AG04450 (cell line): ENCODE data around the genes SMPD4, CCDC115 and POTEJ.

GRCh38 chr2:127733606-127734117 is 32.4 kb downstream of the SFT2D3 start:
- CAGE, long polyA plus RNA, result no peak
- RRBS, result no CpG with 5 or more reads among the region's 5 CpGs

- CAGE, long polyA plus RNA, result no peak
- RRBS, result no CpG with 5 or more reads among the region's 9 CpGs
These were observed 47.9 kb downstream of the WDR33 start for GRCh38 chr2:127762907-127763632.

DNA sequence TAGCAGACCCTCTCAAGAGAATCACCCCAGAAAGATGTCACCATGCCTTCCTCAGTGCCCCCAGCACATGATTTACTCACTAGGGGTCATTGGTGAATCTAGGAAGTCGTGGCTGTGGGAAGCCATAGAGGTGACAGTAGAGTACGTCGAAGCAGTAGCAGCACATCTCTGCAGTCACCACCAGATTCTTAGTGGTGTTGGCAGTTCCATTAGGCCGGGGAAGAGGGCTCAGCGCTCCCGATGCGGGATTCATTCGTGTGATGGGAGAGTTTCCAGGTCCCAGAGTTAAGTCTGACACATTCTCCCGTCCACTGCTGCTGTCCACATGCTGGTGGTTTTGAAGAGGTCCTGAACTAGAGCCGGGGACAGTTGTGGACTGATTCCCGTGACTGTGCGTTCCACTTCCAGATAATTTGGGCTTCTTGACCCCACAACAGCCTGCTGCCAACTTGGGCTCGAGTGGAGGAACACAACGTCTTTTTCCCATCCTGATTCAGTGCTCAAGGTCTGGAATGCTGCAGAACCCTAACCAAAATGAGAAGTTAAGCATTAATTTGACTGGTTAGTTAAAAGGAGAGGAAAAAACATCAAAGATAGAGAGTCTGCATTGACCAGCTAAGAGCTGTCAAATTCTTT is 11.9 kb downstream of the AMMECR1L start:
- CAGE, long polyA plus RNA, result no peak
- RRBS, result no CpG with 5 or more reads among the region's 14 CpGs

GRCh38 chr2:127893393-127894019 is 7.8 kb upstream of the AMMECR1L start:
- CAGE, long polyA plus RNA, result no peak
- RRBS, result 41% methylated on average over 2 of the region's 7 CpGs

DNA sequence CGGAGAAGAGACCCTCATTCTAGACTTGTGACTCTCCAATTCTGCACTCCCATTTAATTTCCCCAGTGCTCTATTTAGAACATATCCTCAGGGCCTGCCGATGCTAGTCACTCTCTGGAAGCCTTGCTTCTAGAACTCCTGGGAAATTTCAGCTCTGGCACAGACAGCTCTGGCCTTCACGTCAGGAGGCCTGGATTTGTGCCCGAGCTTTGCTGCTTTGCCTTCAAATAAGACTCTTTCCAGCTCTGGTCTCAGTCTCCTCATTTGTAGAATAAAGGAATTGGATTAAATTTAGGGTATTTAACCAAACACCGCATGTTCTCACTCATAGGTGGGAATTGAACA is 15.9 kb upstream of the AMMECR1L start:
- CAGE, long polyA plus RNA, result no peak
- RRBS, result no CpG with 5 or more reads among the region's 5 CpGs

- CAGE, long polyA plus RNA, result no peak
- RRBS, result no CpG with 5 or more reads among the region's 41 CpGs
These were observed 50.8 kb downstream of the HS6ST1 start for GRCh38 chr2:128267711-128268464.

DNA sequence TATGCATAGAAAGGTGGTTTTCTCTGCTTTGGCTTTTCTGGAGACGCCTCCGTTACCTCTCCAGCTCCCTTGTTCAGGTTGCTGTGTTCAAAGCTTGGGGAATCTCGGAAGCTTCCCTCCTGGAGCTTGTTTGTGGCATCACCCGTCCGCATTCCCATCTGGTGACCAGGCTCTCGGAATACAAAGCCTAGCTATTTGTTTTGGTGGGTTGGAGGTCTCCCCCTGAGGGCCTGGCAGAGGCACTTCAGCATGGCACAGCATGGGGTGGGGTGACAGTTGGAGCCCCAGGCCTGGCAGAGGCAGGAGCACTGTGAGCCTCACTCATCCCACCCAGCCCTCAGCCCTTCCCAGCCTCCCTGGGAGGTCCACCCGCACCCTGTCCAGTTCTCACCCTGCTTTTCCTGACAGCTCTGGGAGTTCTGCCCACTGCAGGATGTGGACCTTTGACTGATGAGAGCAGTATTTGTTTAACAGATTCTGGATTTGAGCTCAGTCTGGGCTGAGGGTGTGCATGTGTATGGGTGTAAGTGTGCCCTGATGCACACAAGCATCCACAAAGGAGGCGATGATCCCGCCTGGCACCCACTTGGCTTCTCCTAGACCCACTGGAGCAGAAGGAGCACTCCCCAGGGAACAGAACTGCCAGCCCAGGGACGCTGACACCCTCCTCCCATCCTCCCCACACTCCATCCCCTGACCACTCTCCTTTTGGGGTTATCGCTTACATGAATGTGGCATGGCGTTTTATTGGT is 107.4 kb upstream of the HS6ST1 start:
- CAGE, long polyA plus RNA, result no peak
- RRBS, result no CpG with 5 or more reads among the region's 12 CpGs

DNA sequence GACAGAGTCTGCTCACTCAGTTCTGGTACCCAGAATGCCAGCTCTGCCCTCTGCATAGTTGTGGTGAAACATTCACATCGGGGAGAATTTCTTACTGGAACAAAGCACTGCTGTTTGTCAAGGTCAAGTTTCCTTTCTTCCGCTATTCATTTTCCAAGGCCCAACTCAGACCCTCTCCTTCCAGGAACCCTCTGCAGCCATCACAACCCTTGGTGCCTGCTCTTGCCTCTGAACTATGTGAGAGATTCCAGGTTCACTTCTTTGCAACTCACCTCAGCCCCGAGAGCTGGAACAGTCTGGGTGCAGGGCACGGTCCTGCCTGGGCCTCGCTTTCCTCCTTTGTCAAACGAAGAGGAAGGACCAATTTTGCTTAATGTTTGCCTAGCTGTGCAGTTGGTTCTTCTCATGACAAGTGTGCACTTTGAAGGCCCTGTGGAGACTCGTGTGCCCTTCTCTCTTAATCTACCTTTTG is 669.9 kb upstream of the HS6ST1 start:
- CAGE, long polyA plus RNA, result no peak
- RRBS, result no CpG with 5 or more reads among the region's 7 CpGs

- CAGE, long polyA plus RNA, result no peak
These were observed 44.6 kb upstream of the RAB6C start for GRCh38 chr2:129934810-129935299.

DNA sequence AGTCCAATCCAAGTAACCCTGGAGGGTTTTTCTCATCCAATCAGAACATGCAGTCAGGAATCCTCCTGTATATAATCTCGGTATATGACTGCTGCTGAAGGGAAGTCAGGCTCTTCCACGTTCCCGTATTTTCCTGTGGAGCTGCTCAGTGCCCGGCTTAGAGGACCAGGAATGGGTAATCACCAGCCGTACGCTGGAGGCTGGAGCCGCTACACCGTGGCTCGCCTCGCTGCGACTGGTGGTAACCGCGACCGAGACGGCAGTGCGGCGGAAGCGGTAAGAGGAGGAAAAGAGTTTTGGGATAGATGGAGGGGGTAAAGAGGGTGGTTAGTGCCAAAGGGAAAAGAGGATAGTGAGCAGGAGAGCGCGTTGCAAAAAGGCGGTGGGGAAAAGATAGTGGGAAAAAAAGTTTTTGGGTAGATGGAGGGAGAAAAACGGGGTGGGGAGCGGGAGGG is 528 bp upstream of the POTEF start:
- CAGE, long polyA plus RNA, result no peak
- RRBS, result no CpG with 5 or more reads among the region's 23 CpGs

DNA sequence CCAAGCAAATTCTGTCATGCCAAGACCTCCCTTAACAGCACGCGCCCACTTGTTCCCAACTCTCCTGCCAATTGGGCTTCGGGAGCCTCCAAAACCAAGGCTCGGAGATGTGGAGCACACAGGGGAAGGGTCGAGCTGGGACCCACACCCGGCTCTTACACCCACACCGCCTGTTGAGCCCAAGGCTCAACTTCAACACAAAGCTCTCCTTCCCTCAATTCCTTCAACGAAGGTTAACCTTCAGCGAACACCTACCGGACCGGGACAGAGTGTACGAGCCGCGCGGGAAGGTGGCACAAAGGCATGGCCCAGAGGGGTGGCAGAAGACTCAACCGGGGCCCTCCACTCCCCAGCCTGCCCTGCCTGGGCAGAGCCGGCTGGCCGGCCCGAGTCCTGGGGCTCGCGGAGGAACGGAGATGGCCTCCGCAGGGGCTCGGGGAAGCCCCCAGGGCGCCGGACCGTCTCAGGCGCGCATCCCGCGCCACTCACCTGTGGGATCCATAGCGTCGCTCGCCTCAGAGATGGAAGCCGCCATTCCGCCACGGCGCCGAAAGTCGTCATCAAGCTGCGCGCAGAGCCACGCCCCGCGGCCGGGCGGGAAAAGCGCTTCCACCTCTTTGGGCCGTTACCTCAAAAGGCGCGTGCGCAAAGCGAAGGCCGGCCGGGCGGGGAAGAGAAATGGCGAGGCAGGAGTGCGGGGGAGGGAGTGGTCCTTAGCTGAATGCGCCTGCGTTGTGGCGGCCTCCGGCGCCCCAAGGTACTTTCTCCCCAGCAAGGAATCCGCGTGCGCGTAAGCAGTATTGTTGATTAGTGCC is at the start of gene SMPD4:
Gene SMPD4, minus strand, starts transcription at position 562 of the 815 bp plus-strand sequence.
- CAGE, long polyA plus RNA, result start-site peak on the minus strand centred at position 553 of the sequence, 41 bp wide, 655 and 694 reads in 2 replicates
- RRBS, result 3% methylated on average over 24 of the region's 67 CpGs

DNA sequence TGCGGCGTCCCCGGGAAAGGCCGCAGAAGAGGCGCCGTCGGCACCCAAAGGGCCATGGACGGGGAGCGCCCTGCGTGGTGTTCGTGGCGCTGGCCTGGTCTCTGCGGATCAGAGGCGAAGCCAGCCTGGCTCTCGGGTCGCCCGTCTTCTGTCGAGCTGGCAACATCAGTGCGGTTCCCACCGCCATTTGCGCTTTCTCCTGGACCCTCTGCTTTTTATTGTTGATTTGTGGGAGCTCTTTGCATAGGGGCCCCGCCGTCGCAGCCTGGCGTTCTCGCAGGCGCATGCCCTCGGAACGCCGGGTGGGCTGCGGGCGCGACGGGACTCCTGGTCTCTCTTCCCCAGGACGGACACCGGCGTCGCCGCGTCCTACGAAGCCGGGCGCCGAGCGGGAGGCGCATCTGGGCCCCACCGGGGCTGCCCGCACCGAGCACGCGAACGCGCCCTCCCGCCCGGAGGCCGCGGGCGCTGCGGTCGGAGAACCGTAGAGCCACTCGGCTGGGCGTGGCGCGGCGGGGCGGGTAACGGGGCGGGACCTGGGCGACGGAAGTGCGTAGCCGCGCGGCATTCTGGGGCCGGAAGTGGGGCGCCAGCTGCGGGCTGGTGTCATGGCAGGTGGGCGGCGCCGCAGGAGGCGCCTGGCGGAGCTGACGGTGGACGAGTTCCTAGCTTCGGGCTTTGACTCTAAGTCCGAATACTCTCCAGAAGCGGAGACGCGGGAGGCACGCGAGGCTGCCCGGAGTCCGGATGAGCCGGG is 30.7 kb upstream of the TUBA3E start:
- CAGE, long polyA plus RNA, result no peak
- RRBS, result no CpG with 5 or more reads among the region's 95 CpGs

DNA sequence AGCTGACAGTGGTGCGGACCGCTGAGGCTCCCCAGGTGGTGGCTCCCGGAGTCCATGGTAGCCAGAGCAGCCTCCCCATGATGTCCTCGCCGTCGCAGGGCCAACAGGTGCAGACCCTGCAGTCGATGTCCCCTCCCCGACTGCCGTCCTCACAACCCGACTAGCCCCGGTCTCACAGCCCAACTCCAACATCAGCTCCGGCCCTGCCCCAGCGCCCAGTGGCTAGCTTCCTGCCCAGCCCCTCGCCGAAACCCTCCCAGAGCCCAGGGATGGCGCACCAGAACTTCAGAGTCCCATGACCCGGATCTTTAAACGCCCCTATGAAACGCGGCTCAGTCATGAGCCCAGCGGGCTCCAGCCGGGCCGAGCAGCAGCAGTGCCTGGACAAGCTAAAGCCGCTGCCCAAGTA is 53.7 kb upstream of the TUBA3E start:
- CAGE, long polyA plus RNA, result no peak
- RRBS, result 18% methylated on average over 16 of the region's 24 CpGs

DNA sequence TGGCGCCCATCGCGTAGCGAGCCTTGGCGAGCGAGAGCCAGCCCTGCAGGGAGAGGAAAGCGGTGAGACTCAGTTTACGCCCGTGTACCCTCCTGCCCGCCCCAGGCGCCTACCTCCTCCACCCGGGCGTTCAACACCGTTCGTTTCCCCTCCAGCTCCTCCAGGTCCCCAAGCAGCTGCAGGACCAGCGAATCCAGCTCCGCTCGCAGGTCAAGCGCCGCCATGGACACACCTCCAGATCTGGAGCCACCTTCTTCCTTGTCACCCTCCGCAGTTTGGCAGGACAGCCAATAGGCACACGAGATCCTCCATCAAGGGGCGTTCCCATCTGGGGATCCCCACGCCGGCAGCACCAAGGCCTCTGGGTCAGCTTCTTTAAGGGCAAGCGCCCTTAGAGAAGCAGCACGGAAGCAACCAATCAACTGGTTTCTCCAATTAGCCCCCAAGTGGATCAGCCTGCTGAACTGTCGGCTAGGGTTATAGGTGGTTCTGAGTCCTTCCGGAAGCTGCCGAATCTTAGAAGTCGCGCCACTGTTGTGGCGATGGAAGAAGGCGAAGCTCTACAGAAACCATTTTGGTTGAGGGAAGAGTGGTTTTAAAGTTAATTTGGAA is at the start of gene CCDC115:
Gene CCDC115, minus strand, starts transcription at position 263 of the 612 bp plus-strand sequence.
- CAGE, long polyA plus RNA, result no peak
- RRBS, result 4% methylated on average over 4 of the region's 34 CpGs

DNA sequence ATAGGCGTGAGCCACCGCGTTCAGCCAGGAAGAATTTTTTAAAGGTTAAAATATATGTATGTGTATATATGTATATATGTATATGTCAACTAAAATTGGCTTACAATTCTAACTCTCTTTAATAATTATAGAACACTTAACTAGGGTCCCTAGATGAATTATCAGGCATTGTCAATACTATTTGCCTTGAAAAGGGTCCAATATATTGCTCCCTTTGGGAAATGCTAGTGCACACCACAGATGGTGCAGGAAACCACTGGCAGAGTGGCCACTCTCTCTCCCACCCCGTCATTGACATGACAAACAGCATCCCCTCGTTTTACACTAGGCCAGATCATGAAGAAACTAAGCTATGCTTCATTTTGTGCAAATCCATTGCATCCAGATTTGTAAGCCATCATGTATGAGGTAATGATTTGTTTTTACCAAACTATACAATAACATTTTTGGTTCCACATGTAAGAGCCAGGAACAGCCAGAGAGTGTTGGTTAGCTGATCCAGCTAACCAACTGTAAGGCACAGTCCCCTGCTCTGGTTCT is 29.4 kb downstream of the PTPN18 start:
- CAGE, long polyA plus RNA, result no peak
- RRBS, result no CpG with 5 or more reads among the region's 5 CpGs

GRCh38 chr2:130387762-130388130 is 31.9 kb downstream of the PTPN18 start:
- CAGE, long polyA plus RNA, result no peak
- RRBS, result no CpG with 5 or more reads among the region's 4 CpGs

DNA sequence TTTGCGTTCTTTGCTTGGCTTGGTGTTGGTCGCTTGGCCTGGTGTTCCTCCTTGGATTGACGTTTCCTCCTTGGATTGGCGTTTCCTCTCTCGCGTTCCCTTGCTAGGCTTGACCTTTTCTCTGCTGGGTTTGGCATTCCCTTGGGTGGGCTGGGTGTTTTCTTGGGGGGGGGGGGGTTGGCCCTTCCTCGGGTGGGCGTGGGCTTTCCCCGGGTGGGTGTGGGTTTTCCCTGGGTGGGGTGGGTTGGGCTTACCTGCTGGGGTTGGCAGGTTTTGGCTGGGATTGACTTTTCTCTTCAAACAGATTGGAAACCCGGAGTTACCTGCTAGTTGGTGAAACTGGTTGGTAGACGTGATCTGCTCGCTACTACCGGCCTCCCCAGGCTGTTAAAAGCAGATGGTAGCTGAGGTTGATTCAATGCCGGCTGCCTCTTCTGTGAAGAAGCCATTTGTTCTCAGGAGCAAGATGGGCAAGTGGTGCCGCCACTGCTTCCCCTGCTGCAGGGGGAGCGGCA is at the start of gene POTEJ:
Gene POTEJ, plus strand, starts transcription at position 305 of the 515 bp plus-strand sequence.
- CAGE, long polyA plus RNA, result no peak
- RRBS, result no CpG with 5 or more reads among the region's 16 CpGs

DNA sequence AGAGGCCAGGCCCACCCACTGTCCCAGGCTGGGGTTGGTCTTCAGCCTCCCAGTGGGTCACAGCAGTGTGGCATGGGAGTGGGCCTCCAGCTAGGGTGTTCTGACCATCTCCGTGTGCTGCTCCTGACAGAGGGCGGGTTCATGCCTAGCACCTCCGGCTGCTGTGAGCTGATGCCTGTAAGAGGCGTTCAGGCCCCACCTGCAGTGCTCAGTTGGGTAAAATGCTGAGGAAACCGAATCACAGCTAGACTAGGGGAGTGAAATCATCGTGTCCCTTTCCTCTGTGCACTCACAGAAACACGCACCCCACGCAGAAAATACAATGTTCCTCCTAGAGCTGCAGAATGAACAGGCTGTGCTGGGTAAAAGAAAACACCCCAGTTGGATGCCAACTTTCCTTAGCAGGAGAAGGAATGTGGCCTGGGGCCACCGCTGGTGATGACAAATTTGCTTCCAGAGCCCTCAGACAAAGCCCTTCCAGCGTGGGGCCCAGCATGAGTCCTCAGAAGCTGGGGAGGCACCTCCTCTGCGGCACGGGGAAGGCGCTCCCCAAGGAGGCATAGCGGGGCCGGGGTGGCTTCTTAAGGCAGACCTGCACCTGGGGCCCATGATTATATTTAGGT is 16.4 kb upstream of the ARHGEF4 start:
- CAGE, long polyA plus RNA, result no peak
- RRBS, result 22% methylated on average over 1 of the region's 15 CpGs

- CAGE, long polyA plus RNA, result no peak
- RRBS, result 4% methylated on average over 4 of the region's 24 CpGs
These were observed 1.0 kb downstream of the ARHGEF4 start for GRCh38 chr2:130837646-130838247.

DNA sequence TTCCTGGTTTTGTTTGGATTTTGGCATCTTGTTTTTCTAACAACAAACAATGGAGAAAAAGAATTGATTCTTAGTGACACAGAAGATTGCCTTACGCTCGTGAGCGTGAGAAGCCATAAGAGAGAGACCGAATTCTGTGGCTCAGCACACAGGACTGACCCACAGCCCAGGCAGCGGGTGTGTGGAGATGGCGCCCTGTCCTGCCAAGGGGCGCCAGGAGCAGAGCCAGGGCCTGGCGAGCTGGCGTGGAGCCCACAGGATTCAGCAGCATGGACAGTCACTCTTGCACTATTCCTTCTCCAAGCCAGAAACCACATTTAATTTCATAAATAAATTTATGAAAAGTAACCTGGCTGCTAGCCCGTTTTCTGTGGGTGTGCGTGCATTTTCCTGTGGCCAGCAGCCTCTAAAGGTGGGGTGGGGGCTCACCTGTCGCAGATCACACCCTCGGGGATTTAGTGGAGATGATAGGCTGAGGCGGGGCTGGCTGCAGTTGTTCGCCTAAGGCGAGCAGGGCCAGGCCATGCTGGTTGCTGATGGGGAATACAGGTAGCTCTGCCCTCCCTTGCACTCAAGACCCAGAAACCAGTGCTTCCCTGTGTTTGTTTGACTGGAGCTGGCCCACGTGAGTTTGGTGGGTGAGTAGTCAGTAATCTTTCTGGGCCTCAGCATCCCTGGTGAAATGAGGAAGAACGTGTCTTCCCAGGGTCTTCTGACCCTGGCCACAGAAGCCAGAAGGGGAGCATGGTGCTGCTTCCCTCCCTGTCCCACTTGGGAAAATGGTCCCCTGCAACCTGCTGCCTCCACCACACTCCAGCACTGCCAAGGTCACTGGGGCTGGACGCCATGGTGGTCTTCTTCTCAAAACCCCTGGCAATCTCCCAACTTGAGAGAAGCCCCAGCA is 46.1 kb downstream of the FAM168B start:
- CAGE, long polyA plus RNA, result no peak
- RRBS, result no CpG with 5 or more reads among the region's 19 CpGs